H9 (cell line): ENCODE data around the gene OSTF1.

DNA sequence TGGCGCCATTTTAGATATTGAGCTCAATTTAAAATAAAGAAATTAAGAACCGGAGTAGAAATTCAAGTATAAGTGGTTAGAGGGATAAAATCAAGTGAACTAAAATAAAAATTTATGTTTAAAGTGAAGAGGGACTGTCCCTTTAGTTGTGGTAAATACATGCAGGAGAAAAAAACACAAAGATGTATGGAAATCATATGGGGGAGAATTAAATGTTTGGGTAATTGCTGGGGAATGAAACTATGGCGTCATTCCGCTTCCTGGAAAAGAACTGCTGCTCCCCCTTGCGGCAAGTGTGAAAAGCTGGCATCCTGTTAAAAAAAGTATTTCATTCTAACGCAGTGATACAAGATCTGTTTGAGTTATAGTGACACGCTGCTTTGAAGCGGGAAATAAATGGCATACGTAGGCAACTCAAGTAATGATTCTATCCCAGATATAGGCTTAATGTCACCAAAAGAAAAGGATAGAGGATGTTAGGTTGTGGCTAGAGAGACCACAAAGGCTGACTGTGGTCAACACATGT lies 70.1 kb upstream of the ALDH1A1 start:
- PRO-cap, result no peak

GRCh38 chr9:73038212-73039160 lies 85.6 kb upstream of the ALDH1A1 start:
- PRO-cap, result no peak

GRCh38 chr9:73039267-73039684 lies 86.4 kb upstream of the ALDH1A1 start:
- PRO-cap, result no peak

GRCh38 chr9:73156017-73156828 lies 4.6 kb downstream of the ANXA1 start:
- PRO-cap, result no peak

GRCh38 chr9:73366605-73367096 lies 215.0 kb downstream of the ANXA1 start:
- PRO-cap, result no peak

DNA sequence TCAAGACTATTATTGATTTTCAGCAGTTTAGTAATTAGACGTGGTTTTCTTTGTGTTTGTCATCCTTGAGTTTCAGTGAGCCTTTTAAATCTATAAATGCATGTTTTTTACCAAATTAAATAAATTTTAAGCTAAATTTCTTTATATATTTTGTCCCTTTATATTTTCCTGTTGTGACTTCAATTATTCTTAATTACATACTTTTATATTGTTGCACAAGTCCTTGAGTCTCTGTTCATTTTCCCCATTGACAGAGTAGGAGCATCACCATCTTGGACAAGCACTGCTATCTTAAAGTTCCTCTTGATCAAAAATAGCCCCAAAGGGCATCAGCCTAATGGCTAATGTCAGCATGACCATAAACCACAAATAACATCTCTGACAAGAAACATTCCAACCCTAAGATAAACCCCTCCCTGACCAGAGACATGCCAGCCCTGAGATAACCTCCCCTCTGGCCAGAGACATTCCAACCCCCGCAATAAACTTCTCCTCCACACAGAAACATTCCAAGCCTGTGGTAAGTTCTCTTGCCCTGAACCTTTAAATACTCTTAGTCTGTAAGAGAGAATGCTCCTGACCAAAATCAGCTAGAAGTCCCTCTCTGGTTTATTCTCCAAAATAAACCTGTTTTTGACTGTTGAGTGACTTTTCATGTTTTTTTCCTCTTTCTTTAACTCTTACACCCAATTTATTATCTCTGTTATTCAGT lies 293.7 kb downstream of the ANXA1 start:
- PRO-cap, result no peak

DNA sequence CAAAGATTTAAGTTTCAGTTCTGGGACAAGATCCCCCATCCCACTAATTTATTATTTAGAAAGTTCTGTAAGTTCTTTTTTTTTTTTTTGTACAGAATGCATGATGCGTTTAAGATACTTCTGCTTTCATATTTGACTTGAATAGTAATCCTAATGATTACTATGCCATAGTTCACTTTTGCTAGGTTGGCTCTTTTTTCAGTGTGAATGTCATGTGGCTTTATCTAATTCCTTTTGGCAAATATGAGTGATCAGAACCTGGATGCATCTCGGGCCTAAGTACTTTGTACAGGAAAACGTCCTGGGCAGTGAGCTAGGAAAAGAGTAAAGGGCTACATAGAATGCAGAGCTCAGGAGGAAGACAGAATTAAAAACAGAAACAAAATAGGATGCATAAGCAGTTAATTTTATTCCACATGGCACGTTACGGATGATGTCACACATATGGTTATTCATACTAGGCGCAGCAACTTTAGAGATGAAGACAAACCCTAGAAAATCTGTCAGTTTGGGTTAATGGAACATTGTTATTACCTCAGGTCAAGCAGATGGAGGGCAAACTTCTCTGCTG lies 445.2 kb downstream of the ANXA1 start:
- PRO-cap, result no peak

DNA sequence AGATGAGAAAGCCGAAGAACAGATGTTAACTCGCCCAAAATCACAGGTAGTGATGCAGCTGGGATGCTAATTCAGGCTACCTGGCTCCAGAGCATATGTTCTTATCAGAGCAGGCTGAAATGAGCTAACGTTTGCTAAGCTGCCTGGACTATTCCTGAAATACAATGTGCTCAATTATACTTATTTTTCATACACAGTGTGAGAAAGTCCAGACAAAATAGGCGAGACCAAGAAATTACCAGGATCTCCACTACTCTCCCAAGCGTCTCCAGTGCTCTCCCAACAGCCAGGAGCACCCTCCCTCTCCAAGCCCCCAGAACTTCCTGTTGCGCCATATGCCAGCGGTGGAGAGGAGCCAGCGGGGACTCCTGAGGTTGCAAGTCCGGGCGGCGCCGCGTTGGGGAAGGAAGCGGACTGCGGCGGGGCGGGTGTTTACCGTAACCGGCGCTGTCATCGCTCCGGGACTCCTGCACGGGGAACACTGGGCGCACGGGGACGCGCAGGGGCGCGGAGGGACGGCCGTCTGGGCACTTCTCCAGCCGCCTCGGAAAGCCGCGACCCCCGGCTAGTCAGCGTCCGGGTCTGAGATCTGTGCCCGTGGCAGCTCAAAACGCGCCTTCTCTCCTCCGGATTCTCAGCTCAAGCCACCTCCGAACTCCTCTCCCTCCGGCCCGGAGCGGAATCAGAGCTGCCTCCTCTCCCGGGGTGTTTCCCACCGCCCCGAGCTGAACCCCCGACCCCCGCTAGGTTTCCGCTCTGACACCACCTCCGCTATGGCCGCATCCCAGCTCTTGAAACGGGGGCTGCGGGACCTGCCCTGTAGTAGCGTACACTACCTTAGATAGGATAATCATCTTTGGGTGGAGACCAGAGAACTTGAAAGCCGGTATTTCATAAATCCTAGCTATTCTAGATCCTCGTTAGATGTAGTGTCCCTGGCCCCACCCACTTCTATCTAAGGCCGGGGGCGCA lies 640 bp downstream of the TRPM6 start:
- PRO-cap, result bidirectional peak, plus-strand start at position 379 of the sequence, minus-strand start at position 290 of the sequence; bidirectional peak, plus-strand start at position 757 of the sequence, minus-strand start at position 593 of the sequence

DNA sequence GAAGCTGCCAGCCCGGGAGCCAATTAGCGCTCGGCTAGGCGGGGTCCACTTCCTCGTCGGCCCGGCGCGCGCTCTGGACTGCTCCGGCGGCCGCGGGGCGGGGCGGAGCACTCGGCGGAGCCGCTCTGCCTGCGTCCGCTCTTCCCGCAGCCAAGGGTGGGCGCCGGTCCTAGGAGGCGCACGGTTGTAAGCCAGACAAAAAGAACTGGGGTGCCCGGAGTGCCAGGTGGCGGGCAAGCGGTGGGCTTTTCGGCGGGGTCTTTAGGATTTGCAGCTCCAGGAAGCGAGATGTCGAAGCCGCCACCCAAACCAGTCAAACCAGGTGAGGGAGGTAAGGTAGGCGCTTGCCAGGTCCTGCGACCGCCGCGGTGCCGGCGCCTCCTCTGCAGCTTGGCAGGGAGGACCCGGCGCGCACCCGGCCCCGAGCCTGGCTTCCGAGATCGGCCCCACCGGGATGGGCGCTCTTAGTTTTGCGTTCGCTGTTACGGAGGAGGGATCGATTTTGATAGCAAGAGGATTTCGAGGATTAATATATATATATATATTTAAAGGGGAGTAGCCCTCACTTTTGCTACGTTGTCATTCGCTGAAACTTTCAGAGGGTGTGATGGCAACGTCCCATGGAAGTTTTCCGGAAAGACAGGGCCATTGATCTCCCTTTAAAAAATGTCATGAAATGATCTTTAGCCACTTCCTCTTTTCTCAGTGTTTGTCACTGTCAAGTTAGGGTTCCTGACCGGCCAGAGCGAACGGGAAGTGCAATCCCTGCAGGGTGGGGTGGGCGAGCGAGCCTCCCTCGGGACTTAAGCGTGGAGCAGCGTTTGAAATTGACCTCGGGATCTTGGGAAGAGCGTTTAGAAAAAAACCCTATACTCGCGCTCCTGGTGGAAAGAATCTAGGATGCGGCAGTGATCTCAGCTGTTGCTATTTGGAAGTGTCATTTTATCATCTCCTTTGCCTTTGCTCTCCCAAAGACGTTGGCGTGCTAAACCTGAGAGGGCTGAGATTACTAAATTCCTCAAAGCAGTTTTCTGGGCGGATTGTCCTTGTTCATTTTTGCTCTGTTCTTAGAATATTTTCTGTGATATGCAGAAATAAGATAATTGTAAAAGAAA lies at the start of gene OSTF1:
Gene OSTF1, plus strand, starts transcription at position 110 of the 1,115 bp plus-strand sequence.
- PRO-cap, result bidirectional peak, plus-strand start at position 112 of the sequence, minus-strand start outside the sequence

DNA sequence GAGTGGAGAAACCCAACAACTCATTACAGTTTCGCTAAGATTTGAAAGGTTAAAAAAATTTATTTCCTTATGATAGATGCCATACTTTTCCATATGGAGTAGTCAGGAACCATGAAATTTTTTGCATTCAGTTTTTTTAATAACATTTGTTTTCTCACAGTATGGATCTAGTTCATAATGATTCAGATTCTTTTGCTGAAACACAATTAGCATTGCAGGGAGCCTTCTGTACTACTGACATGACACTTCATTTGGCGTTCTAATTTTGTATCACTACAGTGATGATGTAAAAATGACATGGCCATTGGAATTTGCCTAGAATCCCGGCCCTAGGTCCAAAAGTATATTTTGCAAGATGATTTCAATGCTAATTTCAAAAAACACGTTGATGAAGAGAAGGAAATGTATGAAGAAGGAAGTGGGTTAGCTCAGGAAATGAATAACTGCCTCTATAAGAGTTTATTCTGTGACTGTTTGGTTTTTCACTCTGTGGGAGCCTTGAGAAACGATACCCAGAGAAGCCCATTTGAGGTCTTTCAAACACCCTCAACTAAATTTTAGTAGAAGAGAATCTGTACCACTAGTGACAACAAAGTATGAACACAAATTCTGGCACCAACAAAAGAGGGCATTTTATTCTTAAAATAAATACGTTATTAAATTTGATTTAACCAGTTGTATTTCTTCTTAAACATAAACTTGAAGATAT lies 59.3 kb downstream of the OSTF1 start:
- PRO-cap, result no peak

DNA sequence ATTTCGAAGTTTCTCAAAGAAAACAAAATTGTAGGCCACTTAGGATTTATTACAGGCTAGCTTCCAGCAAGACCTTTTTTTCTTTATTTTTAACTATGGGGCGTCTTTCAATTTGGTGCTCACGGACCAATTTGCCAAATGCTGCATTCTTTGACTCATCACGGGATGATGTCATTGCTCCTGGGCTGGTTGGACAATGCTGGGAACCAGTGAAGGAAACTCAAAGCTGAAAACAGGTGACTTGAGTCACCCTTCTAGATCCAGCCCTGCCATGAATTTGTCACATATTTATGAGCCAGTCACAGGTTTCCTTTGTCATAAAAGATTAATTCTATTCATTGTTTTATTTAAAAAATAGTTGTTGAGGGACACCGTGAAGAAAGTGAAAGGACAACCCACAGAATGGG lies 13.5 kb downstream of the PCSK5 start:
- PRO-cap, result no peak

DNA sequence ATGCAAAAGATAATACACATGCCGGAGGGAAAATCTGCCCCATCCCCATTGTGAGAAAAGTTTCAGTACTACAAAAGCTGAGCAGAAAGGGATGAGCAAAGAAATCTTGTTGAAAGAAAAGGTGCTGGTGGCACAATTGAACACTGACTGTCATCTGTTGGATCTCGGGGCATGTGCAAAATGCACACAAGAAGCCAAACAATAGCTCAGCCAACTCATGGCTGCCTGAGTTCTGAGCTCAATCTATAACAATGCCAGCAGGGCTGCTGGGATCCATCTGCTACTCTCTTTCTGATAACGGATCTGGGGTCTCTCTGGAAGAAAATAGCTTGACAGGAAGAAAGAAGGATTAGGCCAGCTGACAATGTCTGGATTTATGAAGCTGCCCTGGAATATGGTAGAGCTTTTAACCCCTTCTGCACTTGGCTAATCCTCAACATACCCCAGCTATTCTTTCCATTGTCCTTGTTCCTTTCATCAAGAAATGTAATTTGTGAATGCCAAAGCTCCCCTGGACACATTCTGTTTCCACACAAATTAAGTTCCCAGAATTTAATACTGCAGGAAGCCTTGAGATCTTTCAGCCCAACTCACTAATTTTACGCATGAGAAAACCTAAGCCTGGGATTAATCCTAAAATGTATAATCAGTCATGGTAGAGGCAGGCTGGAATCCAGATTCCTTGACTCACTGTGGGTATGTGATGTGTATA lies 204.5 kb downstream of the PRUNE2 start:
- PRO-cap, result no peak

- PRO-cap, result no peak
Measured at GRCh38 chr9:76735737-76736096, 170.2 kb downstream of the PRUNE2 start.

GRCh38 chr9:76894987-76895602 lies 10.8 kb downstream of the PRUNE2 start:
- PRO-cap, result no peak

- PRO-cap, result unidirectional peak, plus-strand start at chr9:77018743; unidirectional peak, plus-strand start at chr9:77018840
Measured at GRCh38 chr9:77018254-77019405, 825 bp upstream of the FOXB2 start.

- PRO-cap, result no peak
Measured at GRCh38 chr9:77178536-77178965, 1.2 kb downstream of the VPS13A start.

- PRO-cap, result no peak
Measured at GRCh38 chr9:77647367-77648200, 538 bp downstream of the GNA14 start.

DNA sequence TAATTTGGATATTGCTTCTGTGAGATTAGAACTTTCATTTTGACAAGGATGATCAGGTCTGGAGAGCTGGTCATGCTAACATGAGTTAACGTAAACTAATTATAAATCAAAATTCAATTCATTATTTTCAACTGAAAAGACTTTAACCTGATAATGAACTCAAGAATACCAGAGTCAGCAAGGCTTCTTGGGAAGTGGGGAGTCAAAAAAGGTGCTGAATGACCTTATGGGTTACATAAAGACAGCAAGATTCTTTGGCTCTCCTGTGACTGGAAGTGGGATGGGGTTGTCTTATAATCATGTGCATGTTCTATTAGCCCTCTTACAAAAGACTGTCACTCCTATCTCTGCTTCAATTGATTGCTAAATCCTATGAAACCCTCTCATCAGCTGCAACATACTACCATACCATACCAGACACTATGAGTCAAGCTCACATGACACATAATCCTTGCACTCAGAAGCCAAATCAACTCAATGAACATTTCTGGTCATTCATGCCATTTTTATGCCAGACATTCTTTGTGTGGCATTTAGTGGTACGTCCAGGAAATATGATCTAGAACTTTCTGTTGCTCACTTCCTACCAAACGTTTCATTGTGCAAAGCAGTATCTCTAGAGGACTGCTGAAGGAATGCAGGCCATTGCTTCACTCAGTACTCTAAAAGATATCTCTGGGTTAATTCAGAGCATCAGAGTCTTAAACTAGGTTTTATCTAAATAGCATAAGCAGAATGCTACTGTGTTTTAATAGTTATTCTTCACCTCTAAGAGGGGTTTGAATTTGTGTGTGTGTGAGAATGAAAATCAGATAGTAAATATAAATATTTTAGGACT lies 159.1 kb upstream of the GNA14 start:
- PRO-cap, result no peak

DNA sequence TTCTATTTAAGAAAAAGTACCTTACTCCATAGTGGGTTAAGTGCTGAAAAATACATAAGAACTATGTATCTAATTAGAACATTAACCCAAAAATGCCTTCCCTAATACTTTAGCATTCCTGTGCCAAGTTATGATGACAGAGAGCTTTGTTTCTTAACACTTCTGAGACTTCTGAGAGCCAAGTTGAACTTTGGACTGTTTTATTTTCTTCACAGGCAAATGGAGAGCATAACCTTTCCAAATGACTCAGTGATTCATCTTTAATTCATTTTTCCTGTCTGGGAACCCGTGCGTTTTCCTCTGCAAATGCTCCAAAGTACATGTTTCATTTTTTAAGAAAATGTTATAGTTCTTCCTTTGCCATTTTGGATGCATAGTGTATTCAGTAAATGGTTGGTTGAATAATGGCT lies 191.7 kb upstream of the GNA14 start:
- PRO-cap, result no peak

GRCh38 chr9:77891485-77892055 lies 140.0 kb downstream of the GNAQ start:
- PRO-cap, result no peak